LUHMES (cell line): ENCODE measurements around the genes NACA2, BRIP1, MRC2 and LIMD2.

DNA sequence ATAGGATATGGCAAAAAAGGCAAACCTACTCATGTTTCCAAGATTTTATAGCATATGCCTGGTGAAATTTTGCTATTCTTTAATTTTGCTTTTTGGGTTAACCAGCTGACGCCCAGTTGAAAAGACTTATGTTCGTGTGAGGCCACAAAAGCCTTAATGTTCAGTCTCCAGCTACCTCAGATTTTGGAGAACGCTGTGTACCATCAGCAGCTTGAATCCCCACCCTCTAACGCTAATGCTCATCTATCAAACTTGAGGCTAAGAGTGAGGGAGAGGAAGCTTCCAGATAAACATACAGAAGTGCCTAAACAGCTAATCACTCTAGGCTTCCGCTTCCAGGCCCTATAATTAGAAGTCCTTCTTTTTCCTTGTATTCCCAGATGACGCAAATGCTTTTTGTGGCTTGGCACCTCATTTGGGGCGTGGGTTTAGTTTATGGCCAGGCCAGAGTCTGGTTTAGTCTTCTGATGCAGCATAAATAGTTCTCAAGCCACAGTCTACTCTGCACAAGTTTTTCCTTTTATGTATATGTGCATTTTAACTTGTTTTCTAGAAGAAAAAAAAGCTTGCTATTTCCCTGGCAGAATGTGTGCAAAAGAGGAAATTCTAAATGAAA is 263.3 kb downstream of the BCAS3 start:
- PRO-cap: no peak

DNA sequence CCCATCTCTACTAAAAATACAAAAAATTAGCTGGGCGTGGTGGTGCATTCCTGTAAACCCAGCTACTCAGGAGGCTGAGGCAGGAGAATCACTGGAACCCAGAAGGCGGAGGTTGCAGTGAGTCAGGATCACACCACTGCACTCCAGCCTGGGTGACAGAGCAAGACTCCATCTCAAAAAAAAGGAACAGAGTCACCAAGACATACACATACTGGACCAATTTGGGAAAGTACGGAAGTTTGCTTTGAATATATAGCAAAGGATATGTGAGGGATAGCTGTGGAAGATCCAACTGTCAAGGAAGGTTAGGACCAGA is 259.6 kb upstream of the TBX2 start:
- PRO-cap: no peak

GRCh38 chr17:61239285-61239771 is 160.3 kb upstream of the TBX2 start:
- PRO-cap: no peak

GRCh38 chr17:61314361-61314788 is 85.3 kb upstream of the TBX2 start:
- PRO-cap: no peak

- PRO-cap: no peak
Measured at GRCh38 chr17:61345020-61345381, 54.6 kb upstream of the TBX2 start.

- PRO-cap: no peak
Measured at GRCh38 chr17:61456099-61456510, 3.9 kb downstream of the TBX4 start.

- PRO-cap: unidirectional peak, plus-strand start at chr17:61591363
Measured at GRCh38 chr17:61591059-61591589, at the start of gene NACA2. Gene NACA2 (minus strand): TSS chr17:61591219.

DNA sequence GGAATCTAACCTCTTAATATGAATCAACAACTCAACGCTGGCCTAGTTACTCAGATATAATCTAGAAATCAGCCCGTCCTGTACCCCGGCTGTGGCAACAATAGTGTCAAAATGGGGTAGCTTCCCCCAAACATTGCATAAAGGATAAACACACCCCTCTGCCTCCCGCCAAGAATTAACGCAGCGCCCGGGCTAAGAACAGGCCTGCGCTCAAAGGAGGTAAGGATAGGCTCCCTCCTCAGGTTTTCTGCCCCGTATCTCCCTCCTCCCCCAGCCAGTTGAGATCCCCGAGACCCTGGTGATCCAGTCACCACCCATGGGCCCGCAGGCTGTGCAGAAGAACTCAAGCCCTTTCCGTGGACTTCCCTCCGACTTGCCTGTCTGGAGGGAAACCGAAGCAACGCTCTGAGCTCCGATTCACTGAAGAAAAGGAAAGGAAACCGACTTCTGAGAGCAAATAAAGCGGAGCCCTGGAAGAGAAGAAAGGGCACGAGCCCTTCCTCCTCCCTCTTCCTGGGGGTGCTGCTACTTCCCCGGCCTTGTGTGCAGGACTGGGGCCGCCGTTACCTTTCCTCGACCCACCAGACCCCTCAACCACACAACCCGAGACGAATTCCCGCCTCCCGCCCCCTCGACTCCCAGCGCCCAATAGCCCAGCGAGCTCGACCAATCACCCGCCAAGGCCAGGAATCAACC is at the start of gene BRIP1:
Gene BRIP1, minus strand, starts transcription at position 622 of the 696 bp plus-strand sequence.
- PRO-cap: bidirectional peak, plus-strand start outside the sequence, minus-strand start at position 595 of the sequence

DNA sequence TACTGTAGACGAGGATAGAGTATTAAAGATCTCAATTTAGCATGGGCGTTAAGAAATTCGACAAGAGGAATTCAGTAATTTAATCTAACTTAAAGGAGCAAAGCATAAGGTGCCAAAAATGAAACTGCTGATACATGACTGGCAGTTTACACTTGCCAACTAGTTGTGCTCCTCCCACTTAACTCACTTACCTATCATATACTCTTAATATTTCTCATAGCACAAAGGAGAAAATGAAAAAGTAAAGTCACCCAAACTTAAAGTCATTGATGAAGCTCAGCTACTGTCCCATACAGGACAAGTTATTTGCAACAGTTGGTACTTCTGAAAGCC is 1.1 kb downstream of the MED13 start:
- PRO-cap: no peak

DNA sequence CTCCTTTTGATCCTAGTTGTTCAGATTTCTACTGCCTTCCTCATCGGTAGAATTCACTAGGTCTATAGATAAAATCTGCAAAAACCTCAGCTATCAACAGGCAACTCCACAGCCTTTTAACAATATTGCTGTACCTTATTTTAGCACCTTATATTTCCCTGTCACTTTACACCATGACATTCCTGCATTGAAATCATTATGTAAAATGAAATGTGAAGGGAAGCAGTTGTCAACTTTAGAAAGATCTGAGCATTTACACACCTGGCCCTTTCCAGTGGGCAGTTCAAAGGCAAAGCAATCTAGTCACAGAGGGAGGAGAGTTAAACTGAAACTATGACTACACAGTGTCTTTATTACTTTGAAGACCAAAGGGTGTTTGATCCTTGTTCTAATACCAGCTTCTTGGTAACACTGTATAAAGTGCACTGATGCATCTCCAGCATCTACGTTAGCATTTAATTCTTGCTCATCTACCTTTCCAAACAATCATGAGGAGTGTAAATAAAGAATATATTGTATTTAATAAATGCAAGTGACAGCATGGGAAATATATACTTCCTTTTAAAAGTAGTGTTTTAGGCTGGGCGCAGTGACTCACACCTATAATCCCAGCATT is 100.2 kb upstream of the MED13 start:
- PRO-cap: no peak

- PRO-cap: no peak
Measured at GRCh38 chr17:62627613-62627971, at the start of gene MRC2. Gene MRC2 (plus strand): TSS chr17:62627670.

GRCh38 chr17:62648397-62648775 is 20.9 kb downstream of the MRC2 start:
- PRO-cap: no peak

DNA sequence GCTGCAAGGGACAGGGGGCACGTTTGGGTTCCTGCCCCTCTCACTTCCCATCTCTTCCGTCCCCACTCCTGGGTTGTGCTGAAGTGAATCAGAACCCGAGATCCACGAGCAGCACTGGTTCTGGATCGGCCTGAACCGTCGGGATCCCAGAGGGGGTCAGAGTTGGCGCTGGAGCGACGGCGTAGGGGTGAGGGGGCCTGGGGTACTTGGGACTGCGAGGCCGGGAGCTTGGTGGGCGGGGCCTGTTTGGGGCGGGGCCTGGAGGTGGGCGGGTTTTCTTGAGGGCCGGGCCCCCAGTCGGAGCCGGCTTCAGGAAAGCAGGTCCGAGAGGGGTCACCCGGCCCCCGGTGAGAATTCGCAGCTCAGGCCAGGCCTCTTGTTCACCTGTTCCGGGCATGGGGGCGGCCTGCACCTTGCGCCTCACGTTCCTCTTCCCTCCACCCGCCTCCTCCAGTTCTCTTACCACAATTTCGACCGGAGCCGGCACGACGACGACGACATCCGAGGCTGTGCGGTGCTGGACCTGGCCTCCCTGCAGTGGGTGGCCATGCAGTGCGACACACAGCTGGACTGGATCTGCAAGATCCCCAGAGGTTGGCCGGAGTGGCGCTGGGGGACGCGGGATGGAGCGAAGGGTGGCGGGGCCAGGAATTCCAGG is 52.4 kb downstream of the MRC2 start:
- PRO-cap: no peak

DNA sequence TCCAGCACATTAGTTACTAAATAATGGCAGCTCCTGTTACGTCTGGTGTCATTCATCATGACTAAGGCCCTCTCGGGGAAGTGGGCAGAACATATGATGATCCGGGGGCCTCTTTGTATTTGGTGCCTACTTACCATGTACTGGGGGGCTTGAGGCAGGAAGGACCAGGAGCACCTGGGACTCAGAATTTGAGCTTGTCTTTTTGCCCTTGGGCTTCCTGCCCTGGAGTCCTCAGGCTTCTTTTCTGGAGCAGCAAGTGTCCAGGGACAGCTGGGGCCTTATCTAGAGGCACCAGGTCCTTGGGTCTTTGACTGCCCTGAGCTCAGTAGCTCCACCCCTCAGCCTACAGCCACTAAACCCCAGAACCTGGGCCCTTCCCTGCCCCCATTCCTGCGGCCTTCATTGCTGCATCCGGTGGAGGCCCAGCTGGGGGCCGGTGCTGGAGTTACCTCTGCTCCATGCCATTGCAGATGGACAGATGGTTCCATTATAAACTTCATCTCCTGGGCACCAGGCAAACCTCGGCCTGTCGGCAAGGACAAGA is 54.0 kb downstream of the MRC2 start:
- PRO-cap: no peak

DNA sequence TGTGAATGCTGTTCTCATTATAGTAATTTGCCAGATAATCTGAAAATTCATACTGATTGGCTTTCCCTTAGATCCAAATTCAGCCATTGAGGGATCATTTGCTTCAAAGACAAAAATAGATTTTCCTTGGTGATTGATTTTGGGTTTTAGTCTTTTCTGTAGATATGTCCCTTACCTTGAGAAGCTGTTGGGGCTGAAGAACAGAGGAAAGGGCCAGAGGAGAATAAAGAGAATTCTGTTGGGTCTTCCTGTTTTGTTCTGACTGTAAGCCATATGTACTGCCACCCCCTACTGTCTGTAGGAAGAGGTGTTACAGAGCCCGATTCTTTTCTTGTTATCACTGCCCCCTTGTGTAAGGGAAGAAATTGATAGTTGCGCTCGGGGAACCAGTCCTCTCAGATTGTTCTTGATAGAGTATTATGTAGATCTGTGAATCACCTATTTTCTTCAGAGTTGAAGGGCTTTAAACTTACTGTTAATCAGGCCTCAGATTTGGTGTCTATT is 2.3 kb downstream of the TANC2 start:
- PRO-cap: no peak

DNA sequence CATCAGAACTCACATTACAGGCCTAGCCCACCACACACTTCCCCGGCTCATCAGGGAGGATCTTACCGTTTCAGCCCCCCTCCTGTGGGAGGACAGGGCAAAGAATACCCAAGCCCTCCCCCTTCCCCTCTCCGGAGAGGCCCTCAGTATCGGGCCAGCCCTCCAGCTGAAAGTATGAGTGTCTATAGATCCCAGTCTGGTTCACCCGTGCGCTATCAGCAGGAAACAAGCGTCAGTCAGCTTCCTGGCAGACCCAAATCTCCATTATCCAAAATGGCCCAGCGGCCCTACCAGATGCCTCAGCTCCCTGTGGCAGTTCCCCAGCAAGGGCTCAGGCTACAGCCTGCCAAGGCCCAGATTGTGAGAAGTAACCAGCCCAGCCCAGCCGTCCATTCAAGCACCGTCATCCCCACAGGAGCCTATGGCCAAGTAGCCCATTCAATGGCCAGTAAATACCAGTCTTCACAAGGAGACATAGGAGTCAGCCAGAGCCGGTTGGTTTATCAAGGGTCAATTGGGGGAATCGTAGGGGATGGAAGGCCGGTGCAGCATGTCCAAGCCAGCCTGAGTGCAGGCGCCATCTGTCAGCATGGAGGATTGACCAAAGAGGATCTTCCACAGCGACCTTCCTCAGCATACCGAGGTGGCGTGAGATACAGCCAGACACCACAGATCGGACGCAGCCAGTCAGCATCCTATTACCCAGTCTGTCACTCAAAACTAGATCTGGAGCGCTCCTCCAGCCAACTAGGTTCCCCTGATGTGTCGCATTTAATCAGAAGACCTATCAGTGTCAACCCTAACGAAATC is 25.4 kb downstream of the CYB561 start:
- PRO-cap: no peak

GRCh38 chr17:63434646-63435759 is 11.1 kb downstream of the CYB561 start:
- PRO-cap: no peak

- PRO-cap: no peak
Measured at GRCh38 chr17:63675767-63676459, 24.0 kb downstream of the LIMD2 start.

DNA sequence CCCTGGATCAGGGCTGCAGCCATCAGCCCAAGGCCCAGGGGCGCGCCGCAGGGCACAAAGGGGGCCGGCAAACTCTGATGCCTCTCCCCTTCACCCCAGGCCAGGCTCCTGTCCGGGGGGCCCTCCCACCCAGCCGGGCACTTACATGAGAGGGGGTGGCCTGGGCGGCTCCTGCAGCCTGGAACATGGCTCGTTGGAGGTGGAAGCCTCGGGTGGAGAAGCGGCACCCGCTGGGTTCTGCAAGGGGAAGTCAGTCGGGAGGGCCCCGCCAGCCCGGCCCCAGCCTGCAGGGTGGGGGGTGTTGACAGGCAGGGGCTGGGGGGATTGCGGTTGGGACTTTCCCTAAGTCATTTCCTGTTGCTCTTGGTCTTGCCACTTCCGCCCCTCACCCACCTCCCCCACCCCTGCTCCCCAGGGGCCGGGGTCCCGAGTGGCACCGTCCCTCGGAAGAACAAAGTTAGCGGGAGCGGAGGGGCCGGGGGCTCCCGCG is 768 bp downstream of the LIMD2 start:
- PRO-cap: no peak

DNA sequence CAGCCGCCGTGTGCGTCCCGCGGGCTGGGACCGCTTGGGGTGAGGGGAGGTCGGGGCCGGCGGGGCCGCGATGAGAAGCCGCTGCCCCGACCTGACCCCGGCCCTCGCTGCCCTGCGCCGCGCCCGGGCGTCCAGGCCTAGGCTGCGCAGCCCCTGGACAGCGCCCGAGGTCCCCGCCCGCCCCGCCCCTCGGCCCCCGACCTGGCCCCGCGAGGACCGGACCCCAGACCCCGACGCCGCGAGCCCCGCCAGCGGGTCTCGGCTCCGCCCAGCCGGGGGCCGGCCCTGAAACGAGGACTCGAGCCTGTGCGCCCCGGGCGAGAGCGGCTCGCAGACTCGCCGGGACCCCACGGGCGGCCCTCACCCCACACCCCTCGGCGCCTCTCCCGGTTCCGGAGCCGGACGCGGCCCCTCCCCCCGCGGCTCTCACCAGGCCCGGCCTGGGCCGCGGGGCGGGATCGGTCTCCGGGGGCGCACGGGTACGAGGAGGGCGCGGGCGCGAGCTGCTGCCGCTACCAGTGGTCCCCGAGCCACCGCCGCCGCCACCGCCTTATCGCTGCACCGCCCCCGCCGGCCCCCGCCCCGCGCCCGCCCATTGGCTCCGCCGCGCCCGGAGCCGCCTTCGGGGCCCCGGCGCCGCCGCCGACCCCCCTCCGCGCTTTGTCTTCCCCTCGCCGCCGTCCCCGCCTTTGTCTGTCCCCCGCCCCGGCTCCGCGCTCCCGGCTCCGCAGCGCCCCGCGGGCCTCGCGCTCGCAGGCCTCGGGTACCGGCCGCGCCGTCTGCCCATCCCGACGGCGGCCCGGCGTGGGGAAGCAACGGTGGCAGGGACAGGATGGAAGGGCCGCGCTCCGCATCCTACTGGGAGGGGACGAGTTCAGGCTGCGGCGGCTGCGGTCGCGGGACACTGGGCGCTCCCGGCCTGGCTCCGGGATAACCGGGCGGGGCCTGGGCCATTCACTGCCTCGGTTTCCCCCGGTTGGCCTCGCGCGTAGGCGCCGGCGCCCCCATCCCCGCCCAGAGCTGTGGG is at the start of gene LIMD2:
Gene LIMD2, minus strand, starts transcription at position 524 of the 1,027 bp plus-strand sequence.
- PRO-cap: bidirectional peak, plus-strand start at position 296 of the sequence, minus-strand start at position 263 of the sequence; bidirectional peak, plus-strand start at position 692 of the sequence, minus-strand start at position 536 of the sequence